Pericardium fibroblast (primary cell): Measurements from ENCODE around the gene CTDP1.

DNA sequence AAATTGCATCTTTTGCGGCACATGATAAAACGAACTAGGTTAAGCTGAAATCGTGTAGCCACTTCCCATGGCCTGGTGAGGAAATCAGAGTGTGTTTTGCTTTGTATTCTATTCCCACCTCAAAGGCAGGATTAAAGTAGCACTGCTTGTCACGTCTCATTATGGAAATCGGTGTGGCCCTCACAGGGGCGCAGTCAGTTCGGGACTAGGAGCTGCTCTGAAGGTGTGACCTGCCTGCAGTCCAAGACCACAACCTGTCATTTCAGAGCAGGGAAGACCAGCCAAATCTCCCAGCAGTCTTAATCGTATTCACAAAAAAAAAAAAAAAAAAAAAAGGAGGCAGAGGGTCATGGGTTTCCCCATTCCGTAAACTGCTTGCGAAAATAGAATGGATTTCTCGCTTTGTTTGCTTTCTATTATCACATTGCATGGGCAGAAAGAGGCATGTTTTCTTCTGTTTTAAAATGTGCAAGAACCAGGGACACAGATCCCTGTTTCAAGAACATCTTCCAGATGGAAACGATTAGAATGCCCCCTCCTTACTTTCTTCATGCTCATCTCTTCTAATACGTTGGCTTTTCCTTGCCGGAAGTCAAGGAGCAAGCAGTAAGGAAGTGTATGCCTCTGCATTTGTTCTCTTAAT is 50.9 kb upstream of the ZNF516 start:
- RAMPAGE, long total RNA = no peak

GRCh38 chr18:76621116-76622338 is 126.5 kb upstream of the ZNF516 start:
- RAMPAGE, long total RNA = no peak

DNA sequence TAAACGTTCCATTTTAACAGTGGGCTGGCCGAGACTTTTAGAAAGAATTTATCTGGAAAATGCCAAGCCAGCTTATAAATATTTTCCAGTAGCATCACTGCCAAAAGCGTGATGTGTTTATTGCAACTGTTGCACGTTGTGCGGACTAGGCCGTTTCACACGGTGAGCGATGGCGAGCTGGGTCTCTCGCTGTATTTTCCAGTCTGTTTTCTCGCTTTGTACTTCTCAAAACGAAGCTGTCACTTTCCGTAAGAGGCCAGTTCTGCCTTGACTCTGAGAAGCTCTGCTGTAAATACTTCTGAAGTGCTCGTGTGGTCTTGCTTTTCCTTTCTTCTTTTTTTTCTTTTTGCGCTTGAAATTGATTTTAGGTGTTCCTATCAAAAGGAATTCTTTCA is 65.0 kb upstream of the ZNF236 start:
- RAMPAGE, long total RNA = no peak

- RAMPAGE, long total RNA = no peak
These were observed 37.0 kb downstream of the ZNF236 start for GRCh38 chr18:76859367-76859845.

DNA sequence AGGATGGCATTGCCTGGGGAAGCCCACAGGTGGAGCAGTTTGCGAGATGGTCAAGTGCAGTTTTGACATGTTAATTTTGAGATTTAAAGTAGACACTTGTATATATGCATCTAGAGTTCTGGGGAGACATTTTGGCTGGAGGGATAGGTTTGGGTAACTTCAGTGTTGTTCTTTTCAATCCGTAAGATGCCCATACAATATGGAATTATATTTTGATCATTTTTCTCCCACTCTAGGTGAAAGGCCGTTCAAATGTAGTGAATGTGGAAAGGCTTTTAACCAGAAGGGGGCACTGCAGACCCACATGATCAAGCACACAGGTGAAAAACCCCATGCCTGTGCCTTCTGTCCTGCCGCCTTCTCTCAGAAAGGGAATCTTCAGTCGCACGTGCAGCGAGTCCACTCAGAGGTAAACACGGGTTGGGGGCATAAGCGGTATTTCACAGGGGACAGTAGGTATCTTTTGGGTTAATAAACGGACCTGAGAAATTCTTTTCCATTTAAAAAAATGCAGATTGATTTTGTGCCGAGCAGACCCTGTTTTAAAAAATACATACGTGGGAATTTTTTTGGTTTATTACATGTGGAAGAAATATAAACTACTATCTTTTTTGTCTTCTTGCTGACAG is 53.0 kb downstream of the ZNF236 start:
- RAMPAGE, long total RNA = no peak

- RAMPAGE, long total RNA = no peak
These were observed 133.3 kb downstream of the ZNF236 start for GRCh38 chr18:76955404-76956385.

DNA sequence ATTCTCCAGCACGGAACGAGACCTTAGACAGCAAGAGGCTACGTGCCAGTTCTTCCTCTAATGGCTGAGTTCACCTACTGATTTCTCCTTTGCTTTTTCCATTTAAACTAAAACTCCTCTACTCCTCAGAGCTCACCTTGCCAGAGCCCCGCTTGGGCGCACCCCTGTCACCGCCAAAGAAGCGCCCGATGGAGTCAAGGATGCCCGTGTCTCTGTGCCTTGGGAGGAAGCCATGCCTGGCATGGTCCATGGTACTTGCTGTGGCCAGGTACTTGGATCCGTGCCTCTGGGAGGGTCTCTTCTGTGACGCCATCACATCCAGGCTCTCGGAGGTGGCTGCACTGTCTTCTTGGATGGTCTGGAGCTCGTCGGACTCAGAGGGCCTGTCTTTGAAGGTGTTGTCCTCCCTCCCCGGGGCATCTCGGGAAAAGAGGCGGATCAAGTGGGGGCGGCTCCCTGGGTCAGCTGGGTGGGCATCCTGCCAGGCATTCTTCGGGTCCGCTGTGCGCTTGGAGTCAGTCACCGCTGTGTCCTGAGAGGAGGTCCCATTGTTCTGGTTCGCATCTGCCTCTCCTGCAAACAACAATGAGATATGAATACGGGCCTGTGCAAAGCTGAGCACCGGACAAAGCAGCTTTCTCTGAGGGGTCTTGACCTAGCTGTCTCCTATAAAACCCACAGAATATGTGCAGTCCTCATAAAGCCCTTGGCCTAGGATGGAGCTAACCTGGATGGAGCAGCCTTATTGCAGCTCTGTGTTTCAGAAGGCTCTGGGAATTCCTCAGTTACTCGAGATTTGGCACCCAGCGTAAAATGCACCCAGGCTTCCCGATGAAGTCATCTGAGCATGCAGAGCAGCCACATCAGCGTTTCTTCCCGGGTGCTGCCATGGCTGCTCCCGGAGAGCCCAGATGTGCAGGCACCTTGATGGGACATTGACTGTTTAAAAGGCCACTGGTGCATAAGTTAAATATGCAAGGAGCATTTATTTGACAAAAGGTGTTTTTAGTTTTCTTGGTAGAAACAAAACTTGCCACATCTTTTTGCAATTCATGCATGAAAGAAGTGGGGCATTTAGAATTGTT is 115.5 kb downstream of the MBP start:
- RAMPAGE, long total RNA = no peak

DNA sequence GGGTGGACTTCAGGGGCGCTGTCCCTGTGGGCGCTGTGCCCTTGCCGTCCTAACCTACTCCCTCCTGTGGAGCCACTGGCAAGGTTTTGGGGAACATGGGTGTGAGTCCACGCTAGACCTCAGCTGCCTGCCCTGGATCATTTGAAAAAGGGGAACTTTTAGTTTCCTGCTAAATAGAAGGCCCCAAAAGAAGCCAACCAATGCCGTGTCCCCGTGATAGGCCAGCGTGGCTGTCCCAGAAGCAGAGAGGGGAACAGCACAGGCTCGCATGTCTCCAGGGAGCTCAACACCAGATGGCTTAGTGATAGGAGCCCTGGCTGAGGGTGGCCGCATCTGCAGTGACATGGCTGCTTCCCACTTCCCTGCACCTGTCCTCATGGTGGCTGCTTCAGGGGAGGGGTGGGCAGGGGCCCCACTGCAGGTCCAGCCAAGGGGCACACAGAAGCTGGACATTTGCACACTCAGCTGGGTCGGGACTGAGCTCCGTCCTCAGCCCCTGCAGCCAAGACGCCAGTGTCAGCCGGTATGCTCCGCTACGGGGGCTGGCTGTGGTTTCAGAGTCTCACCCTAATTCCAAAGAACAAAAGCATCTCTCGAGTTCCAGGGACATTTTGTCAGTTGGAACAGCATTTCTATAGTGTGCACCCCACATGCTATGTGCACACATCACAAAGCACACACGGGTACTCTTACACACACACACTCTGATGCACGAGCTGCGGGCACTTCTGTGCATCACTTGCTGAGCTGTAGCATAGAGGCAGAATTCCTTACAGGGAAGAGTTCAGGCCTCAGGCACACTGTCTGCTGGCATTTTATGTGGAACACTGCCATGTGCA is 79.5 kb downstream of the MBP start:
- RAMPAGE, long total RNA = no peak

DNA sequence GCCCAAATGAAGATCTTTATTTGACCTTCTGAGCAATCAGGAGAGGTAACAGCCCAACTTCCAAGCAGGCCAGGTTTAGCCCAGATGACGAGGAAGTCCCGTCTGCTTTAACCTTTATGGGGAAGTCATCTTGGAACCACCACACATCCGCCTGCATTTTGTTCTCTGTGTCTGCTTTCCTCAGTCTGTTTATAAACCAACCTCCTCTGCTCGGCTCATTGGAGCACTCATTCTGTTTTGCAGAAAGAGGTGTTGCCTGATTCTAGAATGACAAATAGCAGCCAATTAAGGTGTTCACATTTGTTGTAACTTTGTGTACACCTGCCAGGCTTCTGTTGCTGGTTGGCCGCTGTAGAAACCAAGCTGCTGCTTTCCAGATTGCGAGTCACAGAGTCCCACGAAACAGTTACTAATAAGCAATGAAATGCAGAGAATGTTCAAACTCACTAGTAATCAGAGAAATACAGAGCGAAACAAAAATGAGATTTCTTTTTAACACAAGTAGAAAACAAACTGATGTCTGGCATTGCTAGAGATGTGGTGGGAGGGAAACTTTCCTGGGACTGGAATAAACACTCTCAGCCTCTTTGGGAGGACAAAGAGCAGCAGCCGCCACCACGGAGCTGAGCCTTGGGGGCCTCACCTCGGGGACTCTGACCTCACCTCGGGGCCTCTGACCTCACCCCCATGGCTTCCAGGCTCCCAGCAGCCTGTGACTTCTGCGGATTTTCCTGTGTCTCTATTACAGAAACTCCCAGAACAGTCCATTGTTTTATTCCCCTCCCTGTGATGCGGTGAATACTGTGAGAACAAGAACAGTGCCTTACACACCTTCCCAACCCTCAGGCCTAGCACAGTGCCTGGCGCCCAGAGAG is 64.0 kb downstream of the MBP start:
- RAMPAGE, long total RNA = no peak

GRCh38 chr18:77070750-77071690 is 61.6 kb downstream of the MBP start:
- RAMPAGE, long total RNA = no peak

DNA sequence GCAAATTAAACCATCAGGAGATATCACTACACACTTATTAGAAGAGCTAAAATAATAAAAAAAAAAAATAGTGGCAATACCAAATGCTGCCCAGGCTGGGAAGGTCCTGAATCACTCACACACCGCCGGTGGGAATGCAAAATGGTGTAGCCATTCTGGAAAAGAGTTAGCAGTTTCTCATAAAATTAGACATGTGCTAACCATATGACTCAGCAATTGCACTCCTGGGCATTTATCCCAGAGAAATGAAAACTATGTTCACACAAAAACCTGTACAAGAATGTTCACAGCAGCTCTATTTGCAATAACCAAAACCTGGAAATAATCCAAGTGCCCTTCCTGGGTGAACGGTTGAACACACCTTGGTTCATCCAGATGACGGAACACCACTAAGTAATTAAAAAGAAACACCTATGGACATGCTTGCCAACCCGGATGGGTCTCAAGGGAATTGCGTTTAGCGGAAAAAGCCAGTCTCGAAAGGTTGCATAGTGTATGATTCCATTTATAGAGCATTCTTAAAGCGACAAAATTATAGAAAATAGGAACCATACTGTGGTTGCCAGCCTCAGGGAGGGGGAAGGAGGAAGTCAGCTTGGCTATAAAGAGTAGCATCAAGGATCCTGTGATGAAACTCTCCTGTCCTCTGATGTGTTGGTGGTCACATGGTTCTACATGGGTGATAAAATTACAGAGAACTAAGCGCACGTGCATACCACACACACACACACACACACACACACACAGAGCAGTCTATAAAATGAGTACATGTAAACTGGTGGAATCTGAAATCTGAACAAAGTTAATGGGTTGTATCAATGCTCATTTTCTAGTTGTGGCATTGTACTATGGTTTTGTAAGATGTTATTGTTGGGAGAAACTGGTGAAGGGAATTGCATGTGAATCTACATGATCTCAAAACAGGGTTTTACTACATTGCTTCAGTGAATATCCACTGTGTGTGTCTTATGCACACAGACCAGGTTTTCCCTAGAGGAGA is 4.5 kb downstream of the MBP start:
- RAMPAGE, long total RNA = no peak

DNA sequence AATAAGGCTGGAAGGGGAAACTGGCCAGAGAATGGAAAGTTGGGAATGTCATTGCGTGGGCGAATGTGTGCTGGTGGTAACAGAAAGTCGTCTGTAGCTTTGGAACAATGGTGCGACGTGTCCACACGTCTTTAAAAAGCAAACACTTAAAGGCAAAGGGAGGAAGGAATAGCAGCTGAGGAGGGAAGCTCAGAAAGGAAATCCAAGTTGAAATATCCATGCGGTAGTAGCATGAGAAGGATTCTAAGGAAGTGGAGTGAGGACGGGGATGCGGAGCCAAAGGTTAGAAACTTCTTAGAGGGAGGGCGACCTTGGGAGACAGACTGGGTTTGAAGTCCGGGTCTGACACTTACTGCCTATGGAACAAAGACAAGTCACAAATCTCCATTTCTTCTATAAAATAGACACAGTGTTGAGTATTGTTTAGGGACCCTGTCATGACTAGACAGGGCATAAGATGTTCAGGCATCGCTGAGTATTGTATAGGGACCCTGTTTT is 469.3 kb upstream of the SALL3 start:
- RAMPAGE, long total RNA = no peak

DNA sequence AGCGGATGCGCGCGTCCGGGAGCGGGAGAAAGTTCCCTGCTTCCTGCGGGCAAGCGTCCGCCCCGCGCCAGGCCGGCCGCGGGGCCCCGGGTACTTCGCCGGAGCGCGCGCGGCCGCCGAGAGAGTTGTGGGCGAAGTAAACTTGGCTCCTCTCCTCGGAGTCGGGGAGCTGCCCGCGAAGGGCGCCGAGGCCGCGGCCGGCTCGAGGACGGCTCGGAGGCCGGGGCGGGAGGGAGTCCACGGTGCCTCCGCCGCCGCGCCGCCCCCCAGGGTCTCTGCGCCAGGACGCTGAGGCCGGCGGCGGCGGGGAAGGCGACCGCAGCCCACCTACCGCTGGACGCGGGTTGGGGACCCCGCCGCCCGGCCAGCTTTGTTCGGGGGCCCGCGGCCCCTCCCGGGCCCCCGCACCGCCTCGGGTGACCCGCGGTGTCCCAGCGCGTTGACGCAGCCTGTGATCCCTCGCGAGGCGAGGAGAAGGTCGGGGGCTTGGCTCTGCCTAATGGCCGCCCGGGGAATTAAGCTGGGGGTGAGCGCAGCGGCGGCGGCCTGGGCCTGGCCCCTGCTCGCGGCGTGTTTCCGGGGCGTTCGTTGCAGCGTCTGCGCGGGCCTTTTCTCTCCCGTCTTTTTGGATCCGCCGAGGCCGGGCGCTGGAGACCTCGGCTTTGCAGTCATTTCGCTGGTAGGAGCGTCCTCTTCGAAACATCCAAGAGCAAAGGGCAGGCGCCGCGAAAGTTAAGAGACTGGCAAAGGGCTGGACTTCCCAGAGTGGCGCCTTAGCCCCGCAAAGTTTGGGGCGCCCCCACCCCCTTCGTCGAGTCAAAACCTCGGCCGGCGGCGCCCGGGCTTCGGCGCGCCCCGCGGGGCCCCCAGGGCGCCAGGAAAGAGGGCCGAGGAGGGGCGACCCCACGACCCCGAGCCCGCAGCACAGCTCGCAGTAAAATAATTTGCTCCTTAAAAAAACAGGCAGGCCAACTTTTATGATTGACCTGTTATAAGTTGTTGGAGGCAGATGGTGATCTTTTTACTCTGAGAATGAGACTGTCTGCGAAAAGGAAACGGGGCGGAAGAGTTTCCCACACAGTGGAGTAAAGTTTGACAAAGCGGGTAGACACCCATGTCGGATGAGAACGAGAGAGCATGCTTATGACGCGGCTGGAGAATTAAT is 1.2 kb downstream of the SALL3 start:
- RAMPAGE, long total RNA = no peak

- RAMPAGE, long total RNA = no peak
These were observed 1.2 kb upstream of the NFATC1 start for GRCh38 chr18:79394582-79394817.

DNA sequence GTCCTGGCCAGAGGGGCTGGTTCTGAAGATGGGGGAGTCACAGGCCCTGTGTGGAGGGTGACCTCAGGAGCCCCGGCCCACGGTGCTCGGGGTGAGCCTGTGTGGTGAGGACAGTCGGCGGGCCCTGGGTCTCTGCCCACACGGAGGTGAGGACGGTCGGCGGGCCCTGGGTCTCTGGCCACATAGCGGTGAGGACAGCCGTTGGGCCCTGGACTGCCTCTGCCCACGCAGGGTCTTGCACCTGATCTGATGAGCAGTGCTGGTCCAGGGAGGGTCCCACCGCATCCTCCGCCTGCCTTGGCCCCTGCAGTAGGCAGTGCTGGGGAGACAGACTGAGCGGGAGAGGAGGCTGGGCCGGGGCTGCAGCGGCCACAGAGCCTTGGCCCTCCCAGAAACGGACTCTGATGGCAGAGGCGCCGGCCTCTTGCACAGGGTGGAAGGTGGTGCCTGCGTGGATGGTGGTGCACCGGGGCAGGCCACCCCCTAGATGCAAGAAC is 36.5 kb downstream of the NFATC1 start:
- RAMPAGE, long total RNA = no peak

DNA sequence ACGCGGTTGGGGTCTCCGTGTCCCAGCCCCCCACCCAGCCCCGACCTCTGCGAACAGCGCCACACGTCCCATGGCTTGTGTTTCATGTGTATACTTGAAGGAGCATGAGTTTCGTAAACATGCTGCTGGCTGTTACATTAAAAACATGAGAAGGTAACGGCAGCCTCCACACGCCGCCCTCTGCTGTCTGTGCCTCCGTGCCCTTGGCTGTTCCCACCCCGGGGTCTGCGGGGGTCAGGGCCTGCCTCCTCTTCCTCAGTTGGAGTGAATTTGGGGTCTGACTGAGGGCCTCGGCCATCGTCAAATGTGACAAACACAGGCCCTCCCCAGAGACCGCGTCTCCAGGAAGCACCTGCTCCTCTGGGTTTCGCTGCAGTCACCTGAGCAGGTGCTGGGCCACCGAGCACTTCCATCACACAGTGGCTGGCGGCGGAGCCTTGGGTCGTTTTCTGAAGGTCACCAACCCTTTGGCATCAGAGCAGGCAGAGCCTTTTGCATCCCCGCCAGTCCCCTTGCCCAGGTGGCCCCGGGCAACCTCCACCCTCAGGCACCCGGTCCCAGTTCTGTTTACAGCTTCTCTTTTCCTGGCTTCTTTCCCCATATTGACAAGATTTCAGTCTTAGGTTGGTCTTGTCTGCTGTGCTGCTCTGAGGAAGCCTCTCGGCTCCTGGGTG is 70.9 kb downstream of the NFATC1 start:
- RAMPAGE, long total RNA = no peak

GRCh38 chr18:79485091-79485651 is 89.4 kb downstream of the NFATC1 start:
- RAMPAGE, long total RNA = no peak

GRCh38 chr18:79610874-79611711 is 68.5 kb upstream of the CTDP1 start:
- RAMPAGE, long total RNA = no peak

DNA sequence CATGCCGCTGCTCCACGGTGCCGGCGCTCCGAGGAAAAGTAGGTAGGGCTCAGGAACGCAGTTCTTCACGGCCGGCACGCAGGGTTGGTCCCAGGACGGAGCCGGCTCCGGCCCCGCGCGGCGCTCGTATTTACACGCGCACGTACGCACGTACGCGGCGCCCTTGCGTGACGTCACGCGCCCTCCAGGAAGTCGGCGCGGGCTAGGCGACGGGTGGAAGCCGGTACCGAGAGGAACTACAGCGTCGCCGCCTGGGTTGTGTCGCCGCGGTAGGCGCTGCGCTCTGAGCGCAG is at the start of gene CTDP1:
Gene CTDP1 (plus strand): TSS at position 190 of the 293 bp plus-strand sequence.
- RAMPAGE, long total RNA = no peak

DNA sequence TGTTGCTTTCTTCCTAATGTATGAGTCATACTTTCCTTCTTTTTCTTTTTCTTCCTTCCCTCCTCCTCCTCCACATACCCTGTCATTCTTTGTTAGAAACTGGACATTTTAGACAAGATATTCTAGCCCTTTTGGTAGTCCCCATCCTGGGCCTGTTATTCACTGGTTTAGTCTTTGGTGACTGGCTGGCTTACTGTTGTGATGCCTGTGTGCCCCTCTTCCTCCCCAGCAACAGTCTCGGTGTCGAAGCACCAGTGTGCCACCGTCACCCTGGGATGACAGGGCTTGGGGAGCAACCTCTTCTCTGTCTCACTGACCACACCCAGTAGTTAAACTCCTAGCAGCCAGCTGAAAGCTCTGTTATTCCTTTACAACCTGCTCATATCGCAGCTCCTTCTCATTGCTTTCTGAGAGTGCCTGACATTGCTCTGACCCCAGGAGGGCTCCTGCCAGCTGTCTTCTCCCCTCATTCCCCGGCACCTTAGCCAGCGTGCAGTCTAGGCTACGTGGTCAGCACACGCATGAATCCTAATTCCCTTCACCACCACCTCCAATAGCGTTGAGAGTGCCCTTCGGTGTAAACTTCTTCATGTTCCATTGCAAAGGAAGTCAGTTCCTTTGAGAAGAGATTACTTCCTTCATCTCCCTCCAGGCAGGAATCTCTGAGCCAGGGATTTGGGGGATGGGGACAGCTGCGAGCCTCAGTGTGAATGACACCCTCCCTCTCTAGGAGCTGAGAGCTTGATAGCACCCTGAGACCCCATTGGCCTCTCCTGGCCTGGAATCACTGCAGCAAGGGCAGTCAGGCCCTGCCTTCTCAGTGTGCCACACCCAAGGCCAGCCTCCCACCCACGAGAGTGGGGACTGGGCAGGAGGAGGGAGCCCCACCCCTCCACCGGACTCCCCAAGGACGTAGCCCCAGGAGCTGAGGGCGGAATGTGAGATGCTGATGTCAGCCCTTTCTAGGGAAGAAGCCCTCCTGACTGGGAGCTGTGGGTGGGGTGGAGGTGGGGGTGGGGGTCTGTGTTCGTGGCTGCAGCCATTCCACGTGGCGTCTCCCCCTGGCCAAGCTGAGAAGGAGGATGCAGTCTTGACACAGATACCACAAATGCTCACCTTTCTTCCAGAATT is 53.5 kb downstream of the SLC66A2 start:
- RAMPAGE, long total RNA = no peak